ENCODE measurements around the gene DMRT2.

DNA sequence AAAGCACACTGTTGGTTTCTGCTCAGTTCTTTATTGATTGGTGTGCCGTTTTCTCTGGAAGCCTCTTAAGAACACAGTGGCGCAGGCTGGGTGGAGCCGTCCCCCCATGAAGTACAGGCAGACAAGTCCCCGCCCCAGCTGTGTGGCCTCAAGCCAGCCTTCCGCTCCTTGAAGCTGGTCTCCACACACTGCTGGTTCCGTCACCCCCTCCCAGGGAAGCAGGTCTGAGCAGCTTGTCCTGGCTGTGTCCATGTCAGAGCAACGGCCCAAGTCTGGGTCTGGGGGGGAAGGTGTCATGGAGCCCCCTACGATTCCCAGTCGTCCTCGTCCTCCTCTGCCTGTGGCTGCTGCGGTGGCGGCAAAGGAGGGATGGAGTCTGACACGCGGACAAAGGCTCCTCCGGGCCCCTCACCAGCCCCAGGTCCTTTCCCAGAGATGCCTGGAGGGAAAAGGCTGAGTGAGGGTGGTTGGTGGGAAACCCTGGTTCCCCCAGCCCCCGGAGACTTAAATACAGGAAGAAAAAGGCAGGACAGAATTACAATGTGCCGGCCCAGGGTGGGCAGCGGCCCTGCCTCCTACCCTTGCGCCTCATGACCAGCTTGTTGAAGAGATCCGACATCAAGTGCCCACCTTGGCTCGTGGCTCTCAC lies 14.6 kb downstream of the WASHC1 start:
- PRO-cap, 2 experiments = no peak in any of the 2 experiments

GRCh38 chr9:62871-63276 lies 33.6 kb upstream of the WASHC1 start:
- PRO-cap, 2 experiments = no peak in any of the 2 experiments

GRCh38 chr9:503699-504217 lies 737 bp upstream of the KANK1 start:
- PRO-cap, 2 experiments = no peak in any of the 2 experiments

- PRO-cap, 2 experiments = no peak in any of the 2 experiments
Measured at GRCh38 chr9:693956-694413, 147.5 kb upstream of the DMRT1 start.

- PRO-cap, 2 experiments = no peak in any of the 2 experiments
Measured at GRCh38 chr9:698098-698725, 143.3 kb upstream of the DMRT1 start.

DNA sequence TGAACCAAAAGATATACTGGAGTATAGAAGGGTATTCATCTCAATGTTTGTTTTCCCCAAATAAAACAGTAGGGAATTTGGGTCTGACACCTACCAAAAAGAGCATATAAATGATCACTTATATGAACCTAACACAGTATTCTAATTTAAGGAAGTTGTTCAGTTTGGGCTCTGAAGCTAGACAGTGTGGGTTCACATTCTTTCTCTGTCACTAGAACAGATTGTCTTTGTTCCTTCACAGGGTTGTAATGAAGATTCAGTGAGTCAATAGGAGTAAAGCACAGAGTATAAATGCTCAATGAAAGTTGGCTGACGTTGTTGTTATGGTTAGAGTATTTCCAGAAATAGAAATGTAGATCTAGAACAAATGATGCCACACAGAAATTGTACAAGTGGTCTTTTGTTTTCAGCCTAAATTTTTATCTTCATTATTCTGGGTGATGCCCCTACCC lies 125.5 kb upstream of the DMRT1 start:
- PRO-cap, 2 experiments = no peak in any of the 2 experiments

- PRO-cap, 2 experiments = no peak in any of the 2 experiments
Measured at GRCh38 chr9:730868-731433, 110.5 kb upstream of the DMRT1 start.

DNA sequence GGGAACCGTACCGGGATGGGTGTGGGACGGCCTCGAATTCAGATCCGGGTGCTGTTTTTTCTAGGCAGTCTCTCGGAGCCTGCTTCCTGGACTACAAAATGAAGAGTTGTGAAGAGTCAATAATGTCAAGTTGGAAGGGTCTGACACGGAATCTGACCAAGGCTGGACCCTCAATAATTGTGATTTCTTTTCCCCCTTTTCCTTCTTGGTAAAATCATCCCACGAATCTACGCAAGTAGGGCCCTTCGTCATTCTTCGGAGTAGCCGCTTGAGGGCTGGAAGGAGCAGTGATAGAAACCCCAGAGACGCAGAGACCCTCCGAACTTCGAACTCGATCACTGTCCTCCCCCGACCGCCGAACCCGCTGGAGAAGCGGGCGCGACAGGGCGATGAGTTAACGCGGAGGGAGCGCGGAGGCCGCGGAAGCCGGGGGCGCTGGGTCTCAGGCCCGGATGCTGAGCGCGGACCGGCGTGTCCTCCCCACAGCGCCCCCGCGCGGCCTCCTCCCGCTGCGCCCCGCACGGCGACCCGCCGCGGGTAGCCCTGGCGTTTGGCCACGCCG lies 7.9 kb upstream of the DMRT2 start:
- PRO-cap, 2 experiments = no peak in any of the 2 experiments

- PRO-cap, 2 experiments = no peak in any of the 2 experiments
Measured at GRCh38 chr9:1049854-1050710, at the start of gene DMRT2. Gene DMRT2 (plus strand): TSS chr9:1050357.

- PRO-cap, 2 experiments = no peak in any of the 2 experiments
Measured at GRCh38 chr9:2019249-2019552, 4.1 kb downstream of the SMARCA2 start.

DNA sequence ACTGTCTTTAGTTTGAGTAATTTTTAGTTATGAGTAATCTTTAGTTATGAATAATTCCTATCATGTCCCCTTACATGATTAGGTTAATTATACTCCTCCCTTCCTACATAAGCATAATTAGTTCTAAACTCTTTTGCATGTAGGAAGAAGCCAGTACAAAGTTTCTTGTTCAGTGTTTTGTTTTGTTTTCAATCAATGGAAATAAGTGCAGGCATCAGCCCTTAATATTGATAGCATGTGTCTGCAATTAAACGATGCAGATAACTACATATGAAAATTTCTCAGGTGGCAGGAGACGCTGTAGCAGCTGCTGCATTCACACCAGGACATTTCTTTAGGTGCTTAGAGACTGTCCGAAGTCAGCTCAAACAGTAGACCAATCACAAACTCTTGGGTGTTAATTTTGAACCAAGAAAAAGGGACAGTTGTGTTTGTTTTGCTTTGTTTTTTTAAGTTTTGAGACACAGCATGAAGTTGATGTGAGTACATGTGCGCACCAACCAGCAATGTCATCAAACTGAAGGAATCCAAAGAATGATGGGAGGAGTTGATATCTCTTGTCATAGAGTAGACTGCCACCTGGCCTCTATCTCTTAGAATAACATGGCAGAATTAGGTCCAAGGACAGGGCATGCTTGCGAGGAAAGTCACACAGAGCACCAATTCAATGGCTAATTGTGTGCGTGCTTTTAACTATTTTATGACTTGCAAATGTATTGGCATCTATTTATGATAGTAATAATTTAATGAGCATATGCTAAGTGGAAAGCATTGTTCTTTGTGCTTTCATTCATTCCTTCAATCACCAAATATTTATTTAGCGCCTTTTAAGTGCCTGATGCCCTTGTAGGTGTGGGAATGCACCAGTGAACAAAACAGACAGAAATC lies 51.6 kb downstream of the SMARCA2 start:
- PRO-cap, 2 experiments = no peak in any of the 2 experiments

DNA sequence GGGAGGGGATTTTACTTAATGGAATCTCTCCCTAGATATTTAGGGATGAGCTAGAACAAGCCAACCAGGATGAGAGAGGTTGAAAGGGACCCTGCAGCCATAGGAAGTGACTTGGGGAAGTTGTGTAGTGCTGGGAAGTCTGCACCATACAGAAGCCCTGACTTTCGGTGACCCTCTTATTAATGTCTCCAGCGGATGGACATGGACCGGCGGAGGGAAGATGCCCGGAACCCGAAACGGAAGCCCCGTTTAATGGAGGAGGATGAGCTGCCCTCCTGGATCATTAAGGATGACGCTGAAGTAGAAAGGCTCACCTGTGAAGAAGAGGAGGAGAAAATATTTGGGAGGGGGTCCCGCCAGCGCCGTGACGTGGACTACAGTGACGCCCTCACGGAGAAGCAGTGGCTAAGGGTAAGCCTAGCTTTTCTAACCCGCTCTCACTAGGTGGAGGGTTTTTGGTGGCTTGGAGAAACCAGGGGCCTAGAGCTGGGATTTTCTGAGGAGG lies 108.4 kb downstream of the SMARCA2 start:
- PRO-cap, 2 experiments = no peak in any of the 2 experiments

GRCh38 chr9:2157091-2157780 lies 142.1 kb downstream of the SMARCA2 start:
- PRO-cap, 2 experiments = no peak in any of the 2 experiments

DNA sequence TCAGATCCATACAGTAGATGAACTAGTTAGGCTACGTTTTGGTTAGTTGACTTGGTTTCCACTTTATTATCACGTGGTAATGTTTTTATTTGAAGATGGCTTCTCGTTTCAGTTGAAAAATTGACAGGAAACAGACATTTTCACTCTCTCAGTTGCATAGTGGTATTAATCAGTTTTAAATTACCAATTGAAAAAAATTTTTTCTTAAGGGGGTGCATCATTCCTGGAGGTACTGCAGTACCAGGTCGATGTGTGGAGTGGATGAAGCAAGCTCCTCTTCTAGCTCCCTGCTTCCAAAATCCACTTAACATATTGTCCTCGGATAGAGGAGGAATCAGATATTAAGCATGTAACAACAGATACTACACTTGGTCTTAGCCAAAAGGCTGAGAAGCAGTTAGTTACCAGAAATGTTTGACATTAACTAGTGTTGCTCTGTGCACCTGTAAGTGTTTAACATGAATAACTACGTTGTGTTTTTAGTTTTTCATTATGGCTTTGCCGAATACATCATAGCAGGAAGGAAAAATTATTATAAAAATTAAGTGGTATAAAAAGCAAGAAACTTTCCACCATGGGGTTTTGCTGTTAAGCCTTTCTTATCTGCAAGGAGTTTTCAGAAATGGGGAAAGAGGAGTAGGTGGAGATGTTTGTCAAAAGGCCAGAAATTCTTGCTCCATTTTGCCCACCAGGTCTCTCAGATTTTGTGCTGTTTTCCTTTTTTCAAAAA lies 147.6 kb downstream of the SMARCA2 start:
- PRO-cap, 2 experiments = no peak in any of the 2 experiments

- PRO-cap, 2 experiments = no peak in any of the 2 experiments
Measured at GRCh38 chr9:2242669-2243414, 227.7 kb downstream of the SMARCA2 start.

GRCh38 chr9:2267130-2267790 lies 252.1 kb downstream of the SMARCA2 start:
- PRO-cap, 2 experiments = no peak in any of the 2 experiments

GRCh38 chr9:2299123-2299600 lies 284.0 kb downstream of the SMARCA2 start:
- PRO-cap, 2 experiments = peak in 2 of 2 experiments; most common plus-strand start chr9:2299355 (in 1); most common minus-strand start chr9:2299299 (in 2)

GRCh38 chr9:2620107-2620531 lies 1.5 kb upstream of the VLDLR start:
- PRO-cap, 2 experiments = no peak in any of the 2 experiments

- PRO-cap, 2 experiments = peak in 2 of 2 experiments; most common plus-strand start chr9:2623722 (in 2); most common minus-strand start chr9:2623585 (in 2)
Measured at GRCh38 chr9:2623314-2624239, 2.0 kb downstream of the VLDLR start.

GRCh38 chr9:2657199-2657787 lies 35.7 kb downstream of the VLDLR start:
- PRO-cap, 2 experiments = no peak in any of the 2 experiments